Measurements from ENCODE around the gene CDHR3.

GRCh38 chr7:103147944-103148609 is 822 bp downstream of the NAPEPLD start:
- PRO-cap, 5 experiments, result peak in 1 of 5 experiments; most common plus-strand start chr7:103148403 (in 1)
- RAMPAGE, long total RNA, 2 experiments, result no peak in any of the 2 experiments
- RRBS, result no CpG with 5 or more reads among the region's 7 CpGs

- PRO-cap, 5 experiments, result no peak in any of the 5 experiments
- RAMPAGE, long total RNA, 2 experiments, result no peak in any of the 2 experiments
- RRBS, result no CpG with 5 or more reads among the region's 21 CpGs
Observed at GRCh38 chr7:103152342-103153056, 3.6 kb upstream of the NAPEPLD start.

- PRO-cap, 5 experiments, result no peak in any of the 5 experiments
- RAMPAGE, long total RNA, 2 experiments, result no peak in any of the 2 experiments
- RRBS, result 16% methylated on average over 8 of the region's 37 CpGs
Observed at GRCh38 chr7:103445137-103445876, 700 bp downstream of the SLC26A5 start.

GRCh38 chr7:103905648-103906132 is 83.8 kb downstream of the RELN start:
- PRO-cap, 5 experiments, result no peak in any of the 5 experiments
- RAMPAGE, long total RNA, 2 experiments, result no peak in any of the 2 experiments
- RRBS, result no CpG with 5 or more reads among the region's 7 CpGs

- PRO-cap, 5 experiments, result no peak in any of the 5 experiments
- RAMPAGE, long total RNA, 2 experiments, result no peak in any of the 2 experiments
- RRBS, result no CpG with 5 or more reads among the region's 6 CpGs
Observed at GRCh38 chr7:103919144-103919697, 70.2 kb downstream of the RELN start.

DNA sequence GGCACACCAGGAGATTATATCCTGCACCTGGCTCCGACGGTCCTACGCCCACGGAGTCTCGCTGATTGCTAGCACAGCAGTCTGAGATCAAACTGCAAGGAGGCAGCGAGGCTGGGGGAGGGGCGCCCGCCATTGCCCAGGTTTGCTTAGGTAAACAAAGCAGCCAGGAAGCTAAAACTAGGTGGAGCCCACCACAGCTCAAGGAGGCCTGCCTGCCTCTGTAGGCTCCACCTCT is 2.2 kb upstream of the ORC5 start:
- PRO-cap, 5 experiments, result no peak in any of the 5 experiments
- RAMPAGE, long total RNA, 2 experiments, result no peak in any of the 2 experiments
- RRBS, result no CpG with 5 or more reads among the region's 8 CpGs

GRCh38 chr7:104375429-104375848 is 47.0 kb downstream of the LHFPL3 start:
- PRO-cap, 5 experiments, result peak in 3 of 5 experiments; most common minus-strand start chr7:104375690 (in 2)
- RAMPAGE, long total RNA, 2 experiments, result no peak in any of the 2 experiments
- RRBS, result no CpG with 5 or more reads among the region's 2 CpGs

- PRO-cap, 5 experiments, result no peak in any of the 5 experiments
- RAMPAGE, long total RNA, 2 experiments, result no peak in any of the 2 experiments
- RRBS, result no CpG with 5 or more reads among the region's 19 CpGs
Observed at GRCh38 chr7:104883681-104884620, 130.1 kb upstream of the KMT2E start.

DNA sequence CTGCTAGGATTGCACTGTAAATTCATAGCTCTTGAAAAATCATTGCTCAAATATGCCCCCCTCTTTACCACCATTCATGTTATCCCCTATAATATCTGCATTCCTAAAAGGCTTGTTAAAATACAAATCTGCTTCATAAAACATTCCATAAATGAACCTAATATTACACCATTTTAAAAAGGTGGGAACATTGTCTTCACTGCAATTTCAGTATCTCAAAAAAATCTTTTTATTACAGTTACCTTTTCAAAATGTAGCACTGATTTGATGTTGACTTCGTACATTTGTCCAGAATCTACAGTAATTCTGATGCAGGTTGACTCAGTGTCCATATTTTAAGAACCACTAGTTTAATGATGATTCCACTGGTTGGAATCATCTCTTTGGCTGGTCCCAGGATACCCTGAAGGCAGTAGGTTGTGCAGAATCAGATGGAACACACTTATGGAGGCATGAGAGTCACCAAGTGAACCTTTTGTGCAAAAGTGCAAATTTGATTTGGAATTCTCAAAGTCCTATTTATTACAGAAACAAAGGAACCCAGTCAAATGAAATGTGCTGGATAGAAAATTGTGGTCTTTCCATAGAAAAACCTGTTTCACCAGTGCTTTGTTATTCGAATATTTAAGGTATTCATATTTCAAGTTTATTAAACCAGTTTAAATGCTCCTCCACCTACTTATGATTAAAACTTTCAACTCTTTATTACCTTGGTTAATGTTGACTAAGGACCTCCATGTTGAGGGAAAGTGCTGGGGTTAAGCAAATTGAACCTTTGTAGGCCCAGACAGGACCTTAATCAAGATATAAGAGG is 28.1 kb upstream of the KMT2E start:
- PRO-cap, 5 experiments, result no peak in any of the 5 experiments
- RAMPAGE, long total RNA, 2 experiments, result no peak in any of the 2 experiments
- RRBS, result no CpG with 5 or more reads among the region's 2 CpGs

- PRO-cap, 5 experiments, result no peak in any of the 5 experiments
- RAMPAGE, long total RNA, 2 experiments, result no peak in any of the 2 experiments
- RRBS, result no CpG with 5 or more reads among the region's 1 CpG
Observed at GRCh38 chr7:105017104-105017492, 3.1 kb downstream of the KMT2E start.

DNA sequence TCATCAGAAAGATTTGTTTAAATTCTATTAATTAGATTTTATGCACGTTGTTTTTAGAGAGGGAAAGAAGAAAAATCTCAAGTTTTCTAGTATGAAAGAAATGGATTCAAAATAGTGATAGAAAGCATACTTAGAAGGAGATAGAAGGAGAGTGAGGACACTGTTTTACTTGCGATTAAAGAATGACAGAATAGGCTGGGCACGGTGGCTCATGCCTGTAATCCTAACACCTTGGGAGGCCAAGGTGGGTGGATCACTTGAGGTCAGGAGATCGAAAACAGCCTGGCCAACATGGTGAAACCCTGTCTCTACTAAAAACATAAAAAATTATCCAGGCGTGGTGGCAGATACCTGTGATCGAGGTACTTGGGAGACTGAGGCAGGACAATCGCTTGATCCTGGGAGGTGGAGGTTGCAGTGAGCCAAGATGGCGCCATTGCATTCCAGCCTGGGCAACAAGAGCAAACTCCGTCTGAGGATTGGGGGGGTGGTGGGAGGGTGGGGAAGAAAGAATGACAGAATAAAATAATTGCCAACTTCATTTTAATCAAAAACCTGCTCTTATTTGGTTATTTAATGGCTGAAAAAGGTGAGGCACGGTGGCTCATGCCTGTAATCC is 17.0 kb downstream of the KMT2E start:
- PRO-cap, 5 experiments, result no peak in any of the 5 experiments
- RAMPAGE, long total RNA, 2 experiments, result no peak in any of the 2 experiments
- RRBS, result no CpG with 5 or more reads among the region's 10 CpGs

- PRO-cap, 5 experiments, result no peak in any of the 5 experiments
- RAMPAGE, long total RNA, 2 experiments, result no peak in any of the 2 experiments
- RRBS, result no CpG with 5 or more reads among the region's 8 CpGs
Observed at GRCh38 chr7:105142866-105143513, 129.0 kb downstream of the KMT2E start.

DNA sequence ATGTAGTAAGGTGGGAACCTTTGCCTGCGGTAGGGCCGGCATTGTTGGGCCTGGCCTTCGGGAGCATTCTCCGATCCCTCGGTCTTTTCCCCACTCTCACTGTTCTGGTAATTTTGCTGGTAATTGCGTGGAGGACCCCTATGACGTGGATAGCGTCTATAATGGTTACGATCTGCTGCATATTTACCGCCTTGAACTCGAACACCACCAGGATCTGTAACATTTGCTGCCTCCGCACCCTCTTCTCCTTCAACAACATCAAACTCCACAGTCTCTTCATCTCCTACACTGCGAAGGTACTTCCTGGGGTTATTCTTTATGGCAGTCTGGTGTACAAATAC is 1.3 kb upstream of the EFCAB10 start:
- PRO-cap, 5 experiments, result no peak in any of the 5 experiments
- RAMPAGE, long total RNA, 2 experiments, result no peak in any of the 2 experiments
- RRBS, result no CpG with 5 or more reads among the region's 13 CpGs

DNA sequence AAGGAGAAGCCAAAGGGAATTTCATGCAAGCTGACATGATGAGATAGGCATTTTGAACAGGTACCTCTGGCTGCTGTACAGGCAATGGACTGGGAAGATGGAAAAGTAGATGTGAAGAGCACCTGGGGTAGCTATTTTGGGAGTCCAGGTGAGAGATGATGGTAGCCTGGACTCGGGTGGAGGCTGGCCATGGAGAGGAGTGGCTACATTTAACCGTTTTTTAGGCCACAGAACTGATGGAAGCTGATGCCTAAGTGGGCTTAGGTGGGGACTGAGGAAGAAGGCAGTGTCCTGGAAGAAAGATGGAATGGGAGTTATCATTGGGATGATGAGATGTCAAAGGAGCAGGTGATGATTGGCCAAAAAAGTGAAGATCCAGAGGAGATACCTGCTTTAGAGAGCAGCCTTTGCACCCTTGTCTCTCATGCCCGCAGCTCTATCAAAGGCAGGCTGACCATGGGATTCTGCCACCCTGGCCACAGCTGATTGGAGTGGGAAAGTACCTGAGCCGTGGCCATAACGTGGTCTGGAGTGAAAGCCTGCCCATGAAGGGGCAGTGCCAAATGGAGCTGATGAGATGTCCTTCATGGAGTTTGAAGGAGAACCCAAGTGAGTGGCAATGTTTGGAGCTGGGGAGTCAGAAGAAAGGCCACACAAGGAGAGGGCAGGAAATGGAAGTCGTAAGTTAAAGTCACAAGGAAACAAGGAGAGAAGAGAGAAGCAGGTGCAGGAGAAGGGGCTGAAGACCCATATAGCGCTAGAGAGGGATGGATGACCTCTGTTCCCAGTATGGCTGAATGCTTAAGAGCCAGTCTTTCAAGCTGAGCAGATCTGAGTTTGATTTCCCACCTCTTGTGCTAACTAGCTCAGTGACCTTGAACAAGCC is 18.3 kb upstream of the ATXN7L1 start:
- PRO-cap, 5 experiments, result no peak in any of the 5 experiments
- RAMPAGE, long total RNA, 2 experiments, result no peak in any of the 2 experiments
- RRBS, result no CpG with 5 or more reads among the region's 7 CpGs

DNA sequence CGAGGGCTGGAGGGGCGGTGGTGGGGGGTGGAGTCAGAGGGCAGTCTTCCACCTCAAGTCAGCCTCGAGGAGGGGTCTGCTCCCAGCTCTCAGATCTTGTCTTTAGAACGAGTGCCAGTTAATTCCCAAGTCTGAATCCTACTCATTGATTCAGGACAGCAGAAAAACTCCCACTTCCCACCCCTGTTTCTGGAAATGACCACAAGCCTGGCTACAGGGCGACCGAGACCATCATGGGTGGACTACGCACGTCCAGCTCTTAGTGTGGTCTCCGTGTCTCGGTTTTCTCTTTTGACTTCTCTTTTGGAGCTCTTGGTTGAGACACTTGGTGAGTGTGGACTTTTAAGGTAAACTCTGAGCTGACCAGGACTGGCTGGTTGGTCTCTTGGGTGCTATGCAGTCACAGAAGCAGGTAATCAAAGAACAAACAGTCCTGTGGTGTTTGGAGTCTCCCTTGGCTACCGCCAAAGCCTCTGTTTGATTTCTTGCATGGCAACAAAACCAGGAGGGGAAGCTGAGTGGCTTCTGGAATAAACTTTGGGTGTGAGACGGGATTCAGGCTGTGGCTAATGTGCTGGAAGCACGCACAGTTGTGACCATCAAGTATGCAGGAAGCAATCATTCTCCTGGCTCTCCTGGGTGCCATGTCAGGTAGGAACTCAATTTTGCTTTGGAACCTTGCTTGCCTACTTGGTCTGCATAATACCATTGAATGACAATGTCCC is at the start of gene CDHR3:
CDHR3 (plus strand) TSS at position 551 of the 725 bp plus-strand sequence.
- PRO-cap, 5 experiments, result no peak in any of the 5 experiments
- RAMPAGE, long total RNA, 2 experiments, result no peak in any of the 2 experiments
- RRBS, result no CpG with 5 or more reads among the region's 13 CpGs

- PRO-cap, 5 experiments, result no peak in any of the 5 experiments
- RAMPAGE, long total RNA, 2 experiments, result no peak in any of the 2 experiments
- RRBS, result no CpG with 5 or more reads among the region's 6 CpGs
Observed at GRCh38 chr7:106062364-106063083, 49.6 kb downstream of the SYPL1 start.

DNA sequence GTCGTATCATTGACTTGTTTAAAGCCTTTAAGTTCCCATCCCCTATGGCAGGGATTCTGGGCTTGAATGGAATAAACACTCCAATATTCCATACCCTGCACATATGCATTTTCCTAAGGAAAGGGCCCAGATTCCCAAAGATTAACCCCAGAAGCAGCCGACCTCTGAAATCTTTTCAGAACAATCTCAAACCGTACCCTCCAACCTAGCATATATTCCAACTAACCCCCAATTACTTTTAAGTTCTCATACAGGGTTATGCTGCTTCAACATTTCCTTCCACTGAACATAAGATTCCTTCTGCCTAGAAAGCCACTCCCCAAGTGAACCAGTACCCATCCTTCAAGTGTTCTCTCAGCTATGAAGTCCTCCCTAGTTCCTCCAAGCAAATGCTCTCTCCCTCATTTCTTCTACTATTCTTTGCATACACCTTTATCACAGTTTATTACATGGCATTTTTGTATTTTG is 2.1 kb downstream of the SYPL1 start:
- PRO-cap, 5 experiments, result no peak in any of the 5 experiments
- RAMPAGE, long total RNA, 2 experiments, result no peak in any of the 2 experiments
- RRBS, result no CpG with 5 or more reads among the region's 3 CpGs

- PRO-cap, 5 experiments, result peak in 3 of 5 experiments; most common plus-strand start chr7:106176934 (in 3); most common minus-strand start chr7:106176809 (in 3)
- RAMPAGE, long total RNA, 2 experiments, result no peak in any of the 2 experiments
- RRBS, result 0% methylated on average over 2 of the region's 12 CpGs
Observed at GRCh38 chr7:106176340-106177186, 64.5 kb upstream of the SYPL1 start.

- PRO-cap, 5 experiments, result peak in 2 of 5 experiments; most common plus-strand start chr7:106200034 (in 2); most common minus-strand start chr7:106199944 (in 1)
- RAMPAGE, long total RNA, 2 experiments, result no peak in any of the 2 experiments
- RRBS, result no CpG with 5 or more reads among the region's 5 CpGs
Observed at GRCh38 chr7:106199809-106200259, 84.9 kb downstream of the NAMPT start.

DNA sequence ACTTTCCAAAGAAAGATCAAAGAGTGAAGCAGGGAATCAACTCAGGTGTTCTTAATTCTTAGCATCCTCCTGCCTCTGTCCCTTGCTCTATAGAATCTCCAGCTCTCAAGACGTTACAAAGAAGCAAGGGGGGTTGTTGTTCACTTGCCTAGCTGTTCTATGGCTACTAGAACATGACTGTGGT is 31.1 kb downstream of the NAMPT start:
- PRO-cap, 5 experiments, result peak in 1 of 5 experiments; most common minus-strand start position 112 of the sequence (in 1)
- RAMPAGE, long total RNA, 2 experiments, result no peak in any of the 2 experiments
- RRBS, result no CpG with 5 or more reads among the region's 1 CpG